ENCODE results near the gene OR2C1.

DNA sequence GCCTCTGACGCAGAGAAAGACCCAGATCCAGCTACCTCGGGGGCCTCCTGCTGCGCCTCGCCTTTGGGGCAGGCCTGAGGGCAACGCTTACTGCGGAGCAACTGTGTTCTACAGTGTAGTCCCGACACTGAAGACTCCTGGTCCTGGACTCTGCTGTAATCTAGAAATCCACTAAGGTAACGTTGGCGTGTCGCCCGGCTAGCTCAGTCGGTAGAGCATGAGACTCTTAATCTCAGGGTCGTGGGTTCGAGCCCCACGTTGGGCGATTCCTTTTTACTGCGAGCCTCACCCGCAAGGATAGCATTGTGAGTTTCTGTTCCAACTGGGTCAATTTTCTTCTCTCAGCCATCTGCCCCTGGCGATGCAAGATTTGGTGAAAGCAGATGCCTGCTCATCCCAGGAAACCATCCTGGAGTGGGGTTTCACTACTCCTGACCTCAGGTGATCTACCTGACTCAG, 40.7 kb downstream of the ZNF213 start:
- PRO-cap: no peak
- RAMPAGE, long total RNA, 2 experiments: no peak in any of the 2 experiments

- PRO-cap: no peak
- RAMPAGE, long total RNA, 2 experiments: no peak in any of the 2 experiments
Observed at GRCh38 chr16:3187862-3188695, 46.9 kb downstream of the ZNF200 start.

- PRO-cap: bidirectional peak, plus-strand start at chr16:3259380, minus-strand start at chr16:3259218
- RAMPAGE, long total RNA, 2 experiments: no peak in any of the 2 experiments
Observed at GRCh38 chr16:3259050-3259440, 2.6 kb upstream of the MEFV start.

DNA sequence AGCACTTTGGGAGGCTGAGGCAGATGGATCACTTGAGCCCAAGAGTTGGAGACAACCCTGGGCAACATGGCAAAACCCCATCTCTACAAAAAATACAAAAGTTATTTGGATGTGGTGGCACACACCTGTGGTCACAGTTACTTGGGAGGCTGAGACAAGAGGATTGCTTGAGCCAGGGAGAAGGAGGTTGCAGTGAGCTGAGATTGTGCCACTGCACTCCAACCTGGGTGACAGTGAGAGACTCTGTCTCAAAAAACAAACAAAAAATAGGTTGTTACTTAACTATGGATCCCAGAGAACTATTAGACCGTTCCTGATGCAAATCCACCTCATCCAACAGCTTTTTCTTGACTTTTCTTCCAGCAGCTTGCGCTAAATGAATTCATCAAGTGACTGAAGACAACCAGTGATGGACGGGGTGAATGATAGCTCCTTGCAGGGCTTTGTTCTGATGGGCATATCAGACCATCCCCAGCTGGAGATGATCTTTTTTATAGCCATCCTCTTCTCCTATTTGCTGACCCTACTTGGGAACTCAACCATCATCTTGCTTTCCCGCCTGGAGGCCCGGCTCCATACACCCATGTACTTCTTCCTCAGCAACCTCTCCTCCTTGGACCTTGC, at the start of gene OR2C1:
OR2C1 (plus strand) TSS at position 358 of the 624 bp plus-strand sequence.
- PRO-cap: no peak
- RAMPAGE, long total RNA, 2 experiments: no peak in any of the 2 experiments

GRCh38 chr16:3402072-3402322, 982 bp downstream of the ZNF174 start:
- PRO-cap: no peak
- RAMPAGE, long total RNA, 2 experiments: no peak in any of the 2 experiments

DNA sequence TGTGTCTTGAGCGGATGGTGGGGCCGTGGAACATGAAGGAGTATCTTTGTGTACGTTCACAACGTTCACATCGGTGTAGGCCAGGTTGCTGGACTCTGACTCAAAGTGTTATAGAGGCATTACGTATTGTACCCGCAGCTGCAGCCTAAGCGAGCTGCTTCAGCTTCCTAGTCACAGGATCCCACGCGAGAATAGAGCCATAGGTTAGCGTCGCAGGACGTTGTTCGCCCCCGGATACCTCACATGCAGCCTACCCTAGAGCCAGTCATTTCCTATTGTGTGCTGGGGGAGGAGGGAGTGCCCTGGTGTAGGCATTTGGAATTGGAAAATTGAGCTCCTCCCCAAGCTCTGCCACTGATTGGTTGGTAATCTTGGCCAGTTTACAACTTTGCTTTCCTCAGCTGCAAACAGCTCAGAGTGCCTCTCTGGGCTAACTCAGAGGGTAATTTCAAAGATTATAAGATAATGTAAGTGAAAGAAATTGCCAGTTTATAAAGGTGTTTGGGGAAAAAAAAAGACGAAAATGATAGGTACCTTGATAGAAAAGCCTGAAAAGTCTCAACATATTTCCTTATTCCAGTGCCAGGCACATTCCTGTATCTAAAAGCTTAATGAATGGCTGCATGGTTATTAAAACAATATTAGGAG, 588 bp downstream of the NAA60 start:
- PRO-cap: unidirectional peak, minus-strand start at position 277 of the sequence
- RAMPAGE, long total RNA, 2 experiments: no peak in any of the 2 experiments

DNA sequence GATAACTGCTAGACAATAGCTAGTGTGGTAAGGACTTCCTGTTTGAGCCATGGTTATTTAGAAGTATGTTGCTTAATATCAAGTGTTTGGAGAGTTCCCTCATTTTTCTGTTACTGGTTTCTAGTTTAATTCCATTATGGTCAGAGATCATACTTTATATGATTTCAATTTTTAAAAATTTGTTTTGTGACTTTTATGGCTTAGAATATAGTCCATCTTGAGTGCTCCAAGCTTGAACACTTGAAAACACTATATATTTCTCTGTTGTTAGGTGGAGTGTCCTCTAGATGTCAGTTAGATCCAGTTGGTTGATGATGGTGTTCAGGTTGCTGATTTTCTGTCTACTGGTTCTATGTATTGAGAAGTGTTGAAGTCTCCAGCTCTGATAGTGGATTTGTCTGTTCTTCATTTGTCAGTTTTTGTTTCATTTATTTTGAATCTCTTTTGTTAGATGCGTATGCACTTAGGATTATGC, 15.0 kb upstream of the SLX4 start:
- PRO-cap: no peak
- RAMPAGE, long total RNA, 2 experiments: no peak in any of the 2 experiments

- PRO-cap: bidirectional peak, plus-strand start at chr16:3642908, minus-strand start at chr16:3642819
- RAMPAGE, long total RNA, 2 experiments: start-site peak on the plus strand in 1 of 2 experiments, at chr16:3642906-3642912 at its widest, 36 reads per replicate
Observed at GRCh38 chr16:3642352-3643172, 11.9 kb upstream of the DNASE1 start.

- PRO-cap: bidirectional peak, plus-strand start at chr16:3793507, minus-strand start at chr16:3793493
- RAMPAGE, long total RNA, 2 experiments: no peak in any of the 2 experiments
Observed at GRCh38 chr16:3793112-3793785, 75.9 kb upstream of the TRAP1 start.

- PRO-cap: no peak
- RAMPAGE, long total RNA, 2 experiments: no peak in any of the 2 experiments
Observed at GRCh38 chr16:3929949-3930148, 49.3 kb upstream of the CREBBP start.

DNA sequence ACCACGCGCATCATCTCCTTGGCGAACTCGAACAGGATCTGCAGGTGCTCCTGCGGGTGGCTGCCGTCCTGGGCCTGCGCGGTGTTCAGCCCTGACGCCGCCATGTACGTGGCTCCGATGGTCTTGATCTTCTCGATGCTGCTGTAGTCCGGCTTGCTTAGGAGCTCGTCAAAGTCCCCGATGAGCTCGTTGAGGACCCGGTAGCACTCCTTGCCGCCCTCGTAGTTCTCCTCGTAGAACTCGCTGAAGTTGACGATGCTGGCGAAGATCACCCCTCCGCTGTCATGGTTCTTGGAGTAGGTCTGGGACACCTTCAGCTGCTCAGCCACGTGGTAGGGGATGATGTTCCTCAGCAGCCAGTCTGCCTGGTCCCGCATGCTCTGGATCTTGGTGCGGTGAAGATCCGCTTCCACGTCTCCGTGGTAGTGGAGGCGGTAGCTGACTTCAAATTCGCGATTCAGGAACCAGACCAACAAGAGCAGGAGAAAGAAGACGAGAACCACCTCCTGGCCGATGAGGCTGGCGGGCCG, 85.9 kb upstream of the CREBBP start:
- PRO-cap: no peak
- RAMPAGE, long total RNA, 2 experiments: no peak in any of the 2 experiments

- PRO-cap: no peak
- RAMPAGE, long total RNA, 2 experiments: no peak in any of the 2 experiments
Observed at GRCh38 chr16:4021046-4021379, 95.2 kb downstream of the ADCY9 start.

DNA sequence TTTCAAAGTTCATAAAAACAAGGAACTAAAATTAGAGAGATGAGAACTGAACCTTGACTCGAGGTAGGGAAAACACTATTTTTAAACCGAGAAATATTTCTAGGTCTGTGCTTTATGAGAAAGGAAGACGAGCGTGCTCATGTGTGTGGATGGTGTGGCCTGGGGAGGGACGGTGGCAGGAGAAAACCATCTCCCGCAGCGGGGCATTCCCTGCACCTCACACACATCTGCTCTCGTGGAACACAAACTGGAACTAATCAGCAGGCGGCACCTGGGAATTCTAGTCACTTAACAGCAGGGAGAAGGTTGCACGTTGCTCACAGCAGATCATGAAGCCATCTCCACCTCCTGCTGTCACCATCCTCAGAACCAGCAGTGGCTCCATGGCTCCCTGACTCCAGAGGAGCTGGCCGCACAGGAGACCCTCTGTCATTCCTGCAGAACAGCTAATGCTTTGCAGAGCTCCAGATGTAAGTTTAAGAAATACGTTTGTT, 35.2 kb downstream of the ADCY9 start:
- PRO-cap: no peak
- RAMPAGE, long total RNA, 2 experiments: no peak in any of the 2 experiments

GRCh38 chr16:4182901-4183268, 59.0 kb downstream of the SRL start:
- PRO-cap: no peak
- RAMPAGE, long total RNA, 2 experiments: no peak in any of the 2 experiments

DNA sequence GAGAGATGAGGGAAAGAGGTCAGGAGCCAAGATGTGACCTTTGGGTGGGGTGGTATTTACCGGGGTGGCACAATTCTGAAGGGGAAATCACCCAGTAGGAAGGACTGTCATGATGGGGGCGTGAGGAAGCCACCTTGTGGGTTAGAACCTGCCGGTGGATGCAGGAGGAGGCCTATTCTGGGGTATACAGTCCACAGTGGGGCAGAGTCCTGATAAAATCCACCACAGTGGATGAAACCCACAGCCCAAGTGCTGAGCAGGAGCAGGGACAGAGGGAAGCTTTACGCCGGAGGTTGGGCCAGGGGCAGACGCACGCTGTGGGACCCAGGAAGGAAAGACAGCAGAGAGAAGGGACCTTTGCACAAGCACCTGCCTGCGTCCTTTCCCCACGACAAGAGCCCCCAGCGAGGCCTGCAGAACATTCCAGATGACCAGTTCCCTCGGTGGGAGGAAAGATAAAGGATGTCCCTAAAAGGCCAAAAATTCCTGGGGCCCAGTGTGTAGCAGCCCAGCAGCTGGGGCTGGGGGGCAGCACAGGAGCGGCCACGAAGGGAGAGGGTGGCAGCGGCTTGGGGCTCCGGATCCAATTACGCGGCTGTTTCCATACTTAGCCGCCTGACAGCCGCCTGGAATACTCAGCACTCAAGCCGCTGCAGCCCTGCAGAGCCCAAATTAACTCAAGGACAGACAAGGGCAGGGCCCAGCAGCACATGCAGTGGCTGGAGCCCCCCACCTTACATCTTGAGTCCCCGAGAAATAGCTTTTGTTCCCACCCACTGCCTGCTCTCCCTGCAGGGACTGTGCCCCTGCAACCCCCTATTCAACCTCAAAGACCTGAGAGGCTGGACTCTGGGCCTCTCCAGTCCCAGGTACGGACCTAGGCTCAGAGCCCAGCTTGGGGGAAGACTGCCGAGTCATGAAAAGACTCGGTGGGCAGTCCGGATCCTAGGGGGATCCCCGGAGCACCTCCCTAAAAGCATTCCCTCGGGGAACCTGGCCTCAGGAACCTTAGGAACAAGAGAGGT, 1.3 kb downstream of the SRL start:
- PRO-cap: no peak
- RAMPAGE, long total RNA, 2 experiments: no peak in any of the 2 experiments

DNA sequence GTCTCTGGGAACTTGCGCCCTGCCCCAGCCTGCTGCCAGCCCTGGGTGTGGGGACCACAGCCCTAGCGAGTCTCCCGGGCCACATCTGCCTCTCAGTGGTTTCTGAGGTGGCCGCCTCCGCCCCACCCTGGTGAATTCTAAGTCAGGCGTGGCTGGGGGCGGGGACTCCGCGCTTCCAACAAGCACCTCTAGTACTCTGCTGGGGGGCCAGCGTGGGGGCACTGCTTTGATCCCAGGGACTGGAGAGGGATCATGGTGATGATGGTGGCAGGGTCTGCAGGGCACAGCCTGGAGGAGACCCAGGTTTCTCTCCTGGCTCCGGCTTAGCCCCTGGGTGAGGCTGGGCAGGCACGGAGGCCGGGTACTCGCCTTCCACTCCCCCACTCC, 3.6 kb downstream of the GLIS2 start:
- PRO-cap: unidirectional peak, minus-strand start at position 97 of the sequence
- RAMPAGE, long total RNA, 2 experiments: no peak in any of the 2 experiments

DNA sequence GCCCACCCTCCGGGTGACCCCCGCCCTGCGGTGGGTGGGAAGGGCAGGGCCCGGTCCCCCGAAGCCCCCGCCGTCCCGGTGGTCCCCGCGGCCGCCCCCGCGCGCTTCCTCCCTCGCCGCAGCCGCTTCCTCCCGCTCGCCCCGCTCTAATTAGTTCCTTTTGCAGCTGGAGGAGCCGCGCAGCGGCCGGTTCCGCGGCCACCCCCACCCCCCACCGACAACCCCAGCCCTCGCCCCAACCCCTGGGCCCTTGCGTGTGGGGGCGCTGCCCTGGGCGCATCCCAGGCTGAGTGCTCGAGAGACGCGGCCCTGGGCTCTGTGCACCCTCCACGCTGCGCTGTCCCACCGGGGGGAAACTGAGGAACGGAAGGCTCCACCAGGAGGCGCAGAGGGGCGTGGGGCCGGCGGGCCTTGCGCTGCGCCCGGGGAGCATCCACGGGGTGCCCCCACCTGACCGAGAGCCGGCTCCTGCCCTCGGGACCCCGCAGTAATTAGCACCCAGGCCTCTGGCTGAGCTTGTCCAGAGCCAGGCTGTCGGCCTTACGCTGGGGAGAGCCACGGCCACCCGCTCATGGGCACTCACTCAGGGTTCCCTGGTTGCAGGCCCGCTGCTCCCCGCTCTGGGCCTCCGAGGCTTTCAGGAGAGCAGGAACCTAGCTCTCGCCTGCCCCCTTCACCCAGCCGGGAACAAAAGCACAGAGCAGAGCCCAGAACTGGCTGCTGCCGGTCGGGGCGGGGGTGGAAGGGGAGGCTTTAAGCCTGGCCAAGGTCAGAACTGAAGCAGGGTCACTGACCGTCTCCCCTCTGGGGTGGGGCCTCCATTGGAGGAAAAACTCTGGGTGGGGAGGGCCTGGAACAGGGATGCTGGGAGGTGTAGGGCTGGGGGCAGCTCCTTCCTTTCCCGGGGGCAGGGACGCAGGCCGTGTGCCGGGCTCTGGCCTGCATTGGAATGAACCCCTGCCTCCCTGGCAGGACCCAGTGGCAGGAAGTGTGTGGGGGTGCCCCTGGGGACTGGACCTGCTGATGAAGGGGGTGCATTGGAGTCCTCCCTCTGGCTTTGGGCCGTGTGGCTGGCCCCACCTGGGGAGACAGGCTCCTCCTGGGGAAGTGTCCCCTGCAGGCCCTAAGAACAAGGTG, 12.2 kb downstream of the GLIS2 start:
- PRO-cap: unidirectional peak, minus-strand start at position 689 of the sequence
- RAMPAGE, long total RNA, 2 experiments: no peak in any of the 2 experiments

DNA sequence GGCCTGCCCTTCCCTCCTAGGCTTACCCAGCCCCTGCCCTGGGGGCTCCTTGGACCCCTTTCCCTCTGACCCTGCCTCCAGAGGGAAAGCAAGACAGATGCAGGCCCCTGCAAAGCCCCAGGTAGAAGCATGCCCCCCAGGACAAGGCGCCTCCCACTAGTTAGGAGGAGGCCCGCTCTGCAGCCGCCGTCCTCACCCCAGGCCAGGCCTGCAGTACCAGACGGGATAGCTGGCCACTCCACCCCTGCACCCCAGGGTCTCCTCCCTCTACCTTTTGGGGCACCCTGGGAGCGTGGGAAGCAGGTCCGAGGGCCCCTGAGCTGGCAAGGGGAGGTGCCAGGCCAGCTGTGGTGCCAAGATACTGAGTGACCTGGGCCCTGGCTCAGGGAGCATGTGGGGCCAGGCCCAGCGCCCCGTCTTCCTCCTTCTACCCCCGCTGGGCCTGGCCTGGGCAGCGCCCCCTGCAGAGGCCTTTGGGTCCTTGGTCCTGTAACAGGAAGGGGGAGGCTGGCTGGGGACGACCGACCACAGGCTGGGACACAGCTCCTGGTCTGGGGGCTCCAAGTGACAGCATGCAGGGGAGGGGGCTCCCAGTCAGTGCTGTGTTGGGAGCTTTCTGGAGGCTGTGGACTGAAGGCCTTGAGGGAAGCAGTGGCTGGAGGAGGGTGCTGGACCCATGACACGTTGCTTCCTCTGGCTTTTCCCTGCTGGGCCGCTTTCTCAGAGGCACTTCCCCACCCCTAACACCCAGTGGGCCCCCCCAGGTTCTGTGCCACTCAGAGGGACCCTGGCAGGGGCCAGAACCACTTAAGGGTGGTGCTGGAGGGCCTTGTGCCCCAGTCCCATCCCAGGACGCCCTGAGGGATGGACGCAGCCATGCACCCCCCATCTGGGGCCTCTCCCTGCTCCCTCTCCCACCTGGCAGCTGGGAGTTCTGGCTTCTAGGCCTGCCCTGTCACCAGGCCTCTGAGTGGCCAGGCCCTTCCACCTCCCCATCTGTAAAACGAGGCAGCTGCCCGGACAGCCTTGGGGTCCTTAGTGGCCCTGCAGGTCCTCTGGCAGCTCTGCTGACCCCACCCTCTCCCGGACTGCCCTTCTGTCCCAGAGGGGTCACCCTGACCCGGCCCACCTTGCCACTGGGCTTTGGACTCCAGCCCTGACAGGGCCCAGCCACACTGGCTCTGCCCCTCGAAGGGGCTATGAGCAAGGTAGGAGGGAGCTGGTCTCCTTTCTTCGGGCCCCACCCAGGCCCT, 12.7 kb downstream of the PAM16 start:
- PRO-cap: no peak
- RAMPAGE, long total RNA, 2 experiments: no peak in any of the 2 experiments

DNA sequence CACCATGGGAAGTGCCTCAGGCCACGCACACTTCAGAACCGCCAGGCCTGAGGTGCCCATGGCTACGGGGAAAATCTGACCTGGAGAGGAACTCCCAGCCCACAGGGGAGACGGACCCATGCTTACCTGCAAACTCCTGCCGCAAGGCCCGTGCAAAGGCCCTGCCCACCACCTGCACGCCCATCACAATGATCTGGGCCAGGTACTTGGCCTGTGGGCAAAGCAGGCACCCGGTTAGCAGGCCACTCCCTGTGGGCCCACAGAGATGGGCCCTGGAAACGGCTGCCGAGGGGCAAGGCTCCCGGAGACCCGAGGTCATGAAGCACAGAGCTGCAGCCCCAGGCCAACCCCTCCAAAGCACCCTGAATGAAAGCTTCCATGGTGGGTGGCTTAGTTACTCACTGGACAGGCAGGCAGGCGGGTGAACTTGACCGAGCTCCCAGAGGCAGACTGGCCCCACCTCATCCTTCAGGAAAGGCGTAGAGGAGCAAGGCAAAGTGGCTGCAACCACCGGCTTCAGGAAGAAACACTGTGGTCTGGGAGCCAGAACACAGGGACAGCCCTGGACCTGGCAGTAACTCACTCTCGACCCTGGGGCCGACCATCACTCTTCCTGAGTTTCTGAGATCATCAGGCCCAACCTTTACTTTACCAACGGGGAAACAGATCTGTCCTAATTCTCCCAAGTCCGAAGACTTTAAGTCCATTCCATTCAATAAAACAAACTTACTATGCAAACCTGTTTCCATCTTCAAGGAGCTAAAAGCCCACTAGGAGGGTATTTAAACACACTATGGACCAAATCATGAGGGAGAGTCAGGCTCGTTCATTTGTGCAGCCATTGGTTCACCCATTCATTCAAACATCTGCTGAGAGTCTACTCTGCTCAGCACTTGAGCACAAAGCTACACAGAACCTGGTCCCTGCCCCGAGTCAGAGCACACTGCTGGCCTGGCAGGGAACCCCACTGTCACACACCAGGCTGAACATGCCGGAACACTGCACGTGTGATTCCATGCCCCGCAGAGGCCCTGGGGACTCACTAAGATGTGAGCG, 7.7 kb downstream of the PAM16 start:
- PRO-cap: no peak
- RAMPAGE, long total RNA, 2 experiments: no peak in any of the 2 experiments

GRCh38 chr16:4352151-4353104, 1.3 kb upstream of the PAM16 start:
- PRO-cap: no peak
- RAMPAGE, long total RNA, 2 experiments: no peak in any of the 2 experiments

Measured in prostate gland (tissue), 2 donors.